Measurements from ENCODE around the gene CEP128.

DNA sequence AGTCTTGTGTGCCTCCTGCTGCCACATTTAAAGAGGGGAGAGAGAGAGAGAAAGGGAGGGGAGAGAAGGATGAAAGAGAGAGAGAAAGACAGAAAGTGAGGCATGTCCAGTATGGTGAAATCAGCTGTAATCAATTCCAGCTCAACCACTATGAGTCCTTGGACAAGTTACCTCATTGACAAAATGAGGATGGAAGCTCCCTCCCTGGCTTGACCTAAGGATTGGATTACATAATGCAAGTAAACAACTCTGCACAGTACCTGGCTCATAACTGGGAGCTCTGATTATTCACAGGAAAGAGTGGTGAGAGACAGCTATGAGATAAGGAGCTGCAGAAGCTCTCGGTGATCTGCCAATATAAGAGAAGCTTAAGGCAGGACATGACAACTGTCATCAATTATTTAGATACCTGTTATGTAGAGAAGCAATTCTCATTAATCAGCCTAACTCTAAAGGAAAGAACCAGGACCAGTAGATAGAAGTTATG, 791.7 kb downstream of the DIO2 start:
- RRBS, result no CpG with 5 or more reads among the region's 1 CpG

- RRBS, result no CpG with 5 or more reads among the region's 6 CpGs
Measured at GRCh38 chr14:80056111-80056725, 155.1 kb downstream of the DIO2 start.

DNA sequence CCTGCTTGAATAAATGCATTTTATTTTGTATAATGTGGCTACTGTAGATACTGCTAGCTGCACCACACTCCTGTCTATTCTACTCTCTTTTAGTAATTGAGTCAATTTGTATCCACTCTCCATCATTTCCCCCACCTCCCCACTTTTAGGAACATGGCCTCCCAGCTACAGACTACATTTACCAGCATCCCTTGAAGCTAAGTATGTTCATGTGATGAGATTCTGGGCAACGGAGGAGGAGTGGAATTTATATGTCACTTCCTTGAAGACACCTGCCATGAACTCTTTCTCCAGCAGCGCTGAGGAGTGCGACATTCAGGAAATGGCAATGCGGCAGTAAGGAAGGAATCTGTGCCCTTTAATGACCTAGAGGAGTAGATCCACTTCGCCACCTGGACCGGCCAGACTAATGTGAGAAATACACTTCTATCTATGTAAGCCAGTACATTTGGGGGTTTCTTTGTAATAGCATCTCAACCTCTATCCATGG, 243.7 kb upstream of the DIO2 start:
- RRBS, result no CpG with 5 or more reads among the region's 6 CpGs

GRCh38 chr14:80835982-80836616, 105.4 kb downstream of the CEP128 start:
- RRBS, result no CpG with 5 or more reads among the region's 6 CpGs

DNA sequence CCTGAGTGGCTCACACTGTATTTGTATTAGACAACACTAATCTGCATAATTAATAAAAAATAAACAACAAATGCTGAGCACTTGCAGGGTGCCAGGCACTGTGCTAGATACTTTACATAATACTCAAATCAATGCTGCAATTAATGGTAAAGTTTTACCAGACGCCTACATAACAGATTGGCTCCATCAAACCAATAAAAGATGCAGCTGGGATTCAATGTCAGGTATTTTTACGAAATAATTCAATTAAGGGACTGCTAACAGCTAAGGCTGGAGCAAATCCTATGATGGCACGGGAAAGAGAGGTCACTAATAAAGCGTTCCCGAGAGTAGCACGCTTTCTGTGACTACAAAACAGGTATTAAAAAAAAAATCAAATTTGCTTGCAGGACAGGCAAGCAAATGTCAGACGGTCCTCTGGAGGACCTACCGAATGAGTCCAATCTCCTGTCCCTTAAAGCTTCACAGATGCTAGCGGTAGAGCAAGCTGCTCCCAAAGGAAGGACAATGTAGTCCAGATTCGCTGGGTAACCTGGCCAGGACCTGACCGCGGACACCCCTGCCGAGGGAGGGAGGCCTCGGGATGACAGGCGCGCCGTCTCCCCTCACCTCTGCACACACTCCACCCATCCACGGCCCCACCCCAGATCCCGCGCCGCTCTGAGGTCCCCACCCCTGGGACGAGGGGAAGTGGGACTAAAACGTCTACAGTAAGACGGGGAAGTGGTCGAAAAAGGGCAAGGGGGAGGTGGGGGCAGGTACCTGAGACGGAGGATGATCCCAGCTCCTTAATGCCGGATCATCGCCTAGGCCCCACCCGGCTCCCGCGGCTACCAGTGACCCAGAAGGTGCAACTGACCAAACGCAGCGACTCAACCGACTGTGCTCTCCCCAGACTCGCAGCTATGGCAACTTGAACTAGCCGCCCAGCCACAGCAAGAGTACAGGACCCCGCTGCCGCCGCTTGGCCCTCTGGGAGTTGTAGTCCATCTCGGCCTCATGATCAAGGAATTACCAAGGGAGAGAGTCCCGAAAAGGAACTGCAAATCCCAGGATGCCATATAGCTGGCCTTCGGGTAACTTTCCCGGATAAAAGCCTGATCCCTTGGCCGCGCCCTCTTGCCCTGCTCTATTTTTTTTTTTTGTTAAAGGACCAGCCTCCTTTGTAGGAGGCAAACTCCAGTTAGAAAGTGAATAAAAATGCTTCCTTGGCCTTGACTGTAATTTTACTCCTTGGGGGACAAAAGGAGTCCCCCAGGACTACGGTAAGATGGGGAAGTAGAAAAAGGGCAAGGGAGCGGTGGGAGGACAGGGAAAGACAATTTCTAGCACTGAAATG, at the start of gene CEP128:
Gene CEP128 (minus strand): TSS at position 920 of the 1,339 bp plus-strand sequence.
- RRBS, result no CpG with 5 or more reads among the region's 47 CpGs

GRCh38 chr14:80954656-80955111, 737 bp upstream of the TSHR start:
- RRBS, result no CpG with 5 or more reads among the region's 21 CpGs

- RRBS, result no CpG with 5 or more reads among the region's 9 CpGs
Measured at GRCh38 chr14:80996198-80996721, 40.8 kb downstream of the TSHR start.

- RRBS, result no CpG with 5 or more reads among the region's 6 CpGs
Measured at GRCh38 chr14:81158809-81159008, 62.0 kb downstream of the GTF2A1 start.

GRCh38 chr14:81164152-81164653, 56.6 kb downstream of the GTF2A1 start:
- RRBS, result no CpG with 5 or more reads among the region's 2 CpGs

DNA sequence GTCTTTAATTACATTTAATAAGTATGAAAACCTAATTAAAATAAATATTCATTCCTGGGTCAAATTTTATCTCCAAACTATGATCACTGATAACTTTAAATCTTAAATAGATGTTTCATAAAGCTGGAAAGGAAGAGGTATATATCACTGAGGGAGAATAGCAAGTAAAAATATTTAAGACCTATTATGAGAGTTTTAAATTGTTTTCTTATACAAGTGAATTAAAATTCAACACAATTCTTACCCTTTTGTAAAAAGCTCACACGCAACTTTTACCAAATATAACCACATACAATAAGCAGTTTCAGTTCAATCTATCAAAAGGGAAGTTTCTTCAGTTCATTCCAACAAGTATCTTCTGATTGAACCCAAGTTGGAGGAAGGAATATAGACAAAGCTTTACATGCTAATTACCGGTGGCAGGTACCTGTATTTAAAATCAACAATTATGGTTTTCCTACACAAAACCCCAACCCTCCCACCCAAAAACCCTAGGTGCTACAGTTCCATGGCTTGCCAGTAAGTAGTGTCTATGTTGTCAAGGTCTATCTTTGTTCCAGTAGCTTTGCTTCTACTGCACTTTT, 41.1 kb downstream of the GTF2A1 start:
- RRBS, result no CpG with 5 or more reads among the region's 2 CpGs

- RRBS, result no CpG with 5 or more reads among the region's 28 CpGs
Measured at GRCh38 chr14:81219085-81219728, 1.6 kb downstream of the GTF2A1 start.

DNA sequence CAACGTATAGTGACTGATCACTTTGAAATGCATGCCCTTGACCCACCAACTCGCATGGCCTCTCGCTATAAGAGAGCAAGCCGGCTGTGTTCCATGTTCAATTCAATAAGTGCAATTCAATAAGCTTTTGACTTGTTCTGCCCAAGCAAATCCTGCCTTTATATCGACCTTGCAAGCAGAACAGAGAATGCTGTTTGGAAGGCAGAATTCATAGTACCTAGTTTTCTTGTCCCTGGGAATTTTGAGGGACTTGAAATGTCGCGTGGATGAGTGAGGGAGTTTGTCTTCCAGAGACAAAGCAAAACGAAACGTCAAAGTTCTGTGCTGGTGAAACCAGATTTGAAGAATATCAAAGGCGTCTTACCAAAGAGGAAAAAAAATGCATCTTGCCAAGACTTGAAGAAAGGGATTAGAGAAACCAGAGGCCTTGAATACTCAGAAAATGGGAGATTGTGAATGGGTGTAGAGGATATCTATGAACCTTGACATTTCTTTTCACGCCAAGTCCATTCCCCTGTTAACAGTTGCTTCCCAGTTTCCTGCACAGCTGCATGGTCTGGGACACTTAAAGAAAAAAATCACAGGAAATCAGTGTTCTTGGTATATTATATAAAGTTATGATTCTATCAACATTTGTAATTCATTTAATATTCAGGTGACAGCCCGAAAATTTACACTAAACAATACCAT, 1.2 kb upstream of the GTF2A1 start:
- RRBS, result no CpG with 5 or more reads among the region's 12 CpGs

DNA sequence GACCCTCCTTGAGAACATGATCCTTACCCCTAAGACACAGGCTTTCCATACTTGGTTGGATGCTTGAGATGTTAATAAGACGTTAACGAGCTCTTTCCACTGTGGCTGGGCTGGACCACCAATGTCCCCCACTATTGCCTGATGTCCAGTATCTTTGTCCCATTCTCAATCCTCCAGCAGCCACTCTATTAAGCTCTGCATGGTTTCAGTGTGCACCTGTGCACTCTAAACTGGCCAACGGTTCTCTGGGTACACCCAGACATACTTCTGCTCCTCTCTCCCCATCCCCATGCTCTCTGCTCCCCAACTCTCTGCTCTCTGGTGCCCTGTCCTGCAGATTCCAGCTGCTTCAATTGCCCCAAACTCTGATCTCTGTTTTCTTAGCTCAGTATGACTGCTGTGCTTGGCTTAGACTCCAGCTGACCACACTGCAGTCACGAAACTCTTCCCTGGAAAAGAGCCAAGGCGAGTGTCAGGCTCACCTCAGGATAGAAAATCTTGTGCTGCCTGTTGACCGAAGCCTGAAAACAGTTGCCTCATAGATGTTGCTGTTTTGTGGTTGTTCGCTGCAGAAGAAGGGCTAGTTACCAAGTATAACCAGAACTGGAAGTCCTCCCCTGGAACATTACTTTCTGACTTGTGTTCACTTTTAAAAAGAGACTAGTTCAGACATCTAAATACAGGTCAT, 6.6 kb upstream of the STON2 start:
- RRBS, result no CpG with 5 or more reads among the region's 7 CpGs

DNA sequence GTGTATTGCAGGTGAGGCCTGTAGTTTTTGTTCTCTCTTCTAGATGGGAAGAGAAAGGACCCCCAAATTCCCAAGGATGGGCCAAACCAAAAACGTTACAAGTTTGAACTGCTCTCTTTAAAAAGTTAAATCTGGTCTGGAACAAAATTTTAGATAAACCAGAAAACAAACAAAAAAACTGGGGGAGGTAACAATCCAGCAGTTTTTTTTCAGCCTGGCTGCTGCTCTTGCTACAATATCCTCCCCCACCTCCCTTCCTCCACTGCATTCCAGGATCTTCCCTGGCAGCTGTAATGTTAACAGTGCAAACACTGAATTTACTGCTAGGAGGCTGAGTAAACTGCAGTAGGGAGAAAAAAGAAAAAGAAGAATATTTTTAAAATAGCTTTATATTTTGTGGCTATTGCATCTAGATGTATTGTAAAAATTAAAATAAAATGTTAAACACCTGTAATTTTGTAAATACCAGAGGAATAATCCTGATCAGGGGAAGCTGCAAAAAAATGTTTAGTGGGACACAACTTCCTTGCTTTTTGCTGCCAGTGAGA, 16.3 kb downstream of the SEL1L start:
- RRBS, result no CpG with 5 or more reads among the region's 1 CpG

- RRBS, result no CpG with 5 or more reads among the region's 5 CpGs
Measured at GRCh38 chr14:81534615-81535010, 960 bp upstream of the SEL1L start.

GRCh38 chr14:85528543-85528906, 1.4 kb upstream of the FLRT2 start:
- RRBS, result no CpG with 5 or more reads among the region's 3 CpGs

- RRBS, result no CpG with 5 or more reads among the region's 37 CpGs
Measured at GRCh38 chr14:85528907-85529771, 805 bp upstream of the FLRT2 start.

GRCh38 chr14:85531759-85532416, 1.9 kb downstream of the FLRT2 start:
- RRBS, result 2% methylated on average over 17 of the region's 52 CpGs

- RRBS, result no CpG with 5 or more reads among the region's 7 CpGs
Measured at GRCh38 chr14:85878782-85879160, 348.8 kb downstream of the FLRT2 start.

- RRBS, result no CpG with 5 or more reads among the region's 13 CpGs
Measured at GRCh38 chr14:88006074-88007014, 1.4 kb downstream of the GPR65 start.

All from HTR-8/SVneo (cell line).